ENCODE data around the genes DESI1, SMDT1 and CYP2D6.

DNA sequence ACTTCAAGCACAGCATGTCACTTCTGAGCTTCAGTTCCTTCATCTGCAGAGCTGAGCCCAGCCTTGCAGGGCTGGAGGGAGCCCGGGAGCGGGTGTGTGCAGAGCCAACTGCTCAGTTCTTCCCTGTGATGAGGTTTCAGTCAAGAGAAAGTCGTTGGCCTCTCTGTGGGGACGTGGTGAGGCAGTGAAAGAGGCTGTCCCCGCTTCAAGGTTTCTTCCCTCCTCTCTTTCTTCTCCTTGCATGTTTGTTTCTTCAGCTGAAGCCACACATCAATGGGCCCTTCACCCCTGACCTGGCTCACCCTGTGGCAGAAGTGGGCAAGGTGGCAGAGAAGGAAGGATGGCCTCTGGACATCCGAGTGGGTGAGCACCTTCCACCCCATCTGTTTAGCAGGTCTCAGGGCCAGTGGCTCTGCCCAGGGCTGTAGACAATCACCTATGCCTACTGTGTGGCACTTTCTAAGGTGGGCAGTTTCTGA is 24.3 kb downstream of the POLR3H start:
- PRO-cap, 7 experiments, result no peak in any of the 7 experiments

DNA sequence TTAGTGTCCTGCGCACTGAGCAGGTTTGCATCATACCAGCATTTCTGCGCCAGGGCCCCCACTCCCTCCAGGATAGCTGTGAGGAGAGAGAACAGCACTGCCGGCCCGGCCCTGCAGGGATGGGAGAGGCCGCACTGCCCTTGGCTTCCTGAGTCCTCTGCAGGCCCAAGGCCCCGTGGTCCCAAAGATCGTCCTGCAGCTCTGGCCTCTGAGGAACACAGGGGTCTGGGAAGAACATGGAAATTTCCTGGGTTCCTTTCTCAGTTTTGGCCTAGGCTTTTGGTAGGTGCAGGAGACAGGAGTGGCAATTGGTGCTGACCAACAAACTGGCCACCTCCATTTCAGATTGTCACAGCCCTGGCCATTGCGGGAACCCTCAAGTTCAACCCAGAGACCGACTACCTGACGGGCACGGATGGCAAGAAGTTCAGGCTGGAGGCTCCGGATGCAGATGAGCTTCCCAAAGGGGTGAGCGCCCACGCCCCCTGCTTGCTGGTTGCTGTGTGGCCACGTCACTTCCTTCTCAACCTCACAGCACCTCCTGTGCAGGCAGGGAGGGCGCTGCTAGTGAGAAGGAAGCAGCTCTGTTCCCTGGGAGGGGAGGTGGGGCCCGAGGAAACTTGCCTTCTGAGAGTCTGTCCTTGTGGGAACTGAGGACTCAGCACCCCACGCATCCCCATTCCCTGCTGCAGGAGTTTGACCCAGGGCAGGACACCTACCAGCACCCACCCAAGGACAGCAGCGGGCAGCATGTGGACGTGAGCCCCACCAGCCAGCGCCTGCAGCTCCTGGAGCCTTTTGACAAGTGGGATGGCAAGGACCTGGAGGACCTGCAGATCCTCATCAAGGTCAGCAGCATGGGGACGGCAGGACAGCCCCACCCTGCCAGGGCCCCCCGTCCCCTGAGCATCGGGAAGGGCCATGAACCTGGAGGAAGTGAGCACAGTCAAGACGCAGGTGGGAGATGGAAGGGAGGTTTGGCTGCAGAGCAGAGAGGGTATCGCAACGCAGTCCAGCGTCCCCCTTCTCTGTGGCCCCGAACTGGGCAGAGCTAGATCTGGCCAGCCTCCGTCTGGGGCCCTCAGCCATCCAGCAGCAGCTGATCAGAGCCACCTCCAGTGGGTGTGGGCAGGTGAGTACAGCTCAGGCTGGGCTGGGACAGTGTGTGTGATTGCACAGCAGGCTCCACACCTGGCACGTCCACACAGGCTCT is 19.4 kb downstream of the POLR3H start:
- PRO-cap, 7 experiments, result peak in 4 of 7 experiments; most common plus-strand start position 424 of the sequence (in 1); most common minus-strand start position 453 of the sequence (in 3)

GRCh38 chr22:41557160-41558222 is 3.3 kb upstream of the CSDC2 start:
- PRO-cap, 7 experiments, result no peak in any of the 7 experiments

DNA sequence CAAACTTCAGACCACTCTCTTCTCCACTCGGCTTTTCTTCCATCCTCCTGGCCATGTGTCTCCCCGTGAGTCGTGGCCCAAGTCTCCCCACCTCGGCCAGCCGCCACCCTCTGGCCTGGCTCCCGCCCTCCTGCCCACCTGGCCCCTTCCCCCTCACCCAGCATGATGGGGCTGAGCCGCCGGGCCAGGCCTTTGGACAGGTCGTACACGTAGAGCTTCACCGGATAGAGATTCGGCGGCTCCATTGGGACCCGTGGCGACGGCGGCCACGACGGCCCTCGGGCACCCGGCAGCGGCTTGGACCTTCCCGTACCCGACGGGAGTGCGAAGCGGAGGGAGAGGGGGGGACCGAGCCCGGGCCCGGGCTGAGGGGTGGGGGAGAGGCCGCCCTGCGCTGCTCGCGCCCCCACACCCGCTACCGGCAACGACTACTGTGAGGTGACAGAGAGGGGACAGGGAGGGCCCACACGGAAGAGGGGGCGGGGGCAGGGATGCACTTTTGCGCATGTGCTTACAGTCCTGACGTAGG is at the start of gene DESI1:
Gene DESI1, minus strand, starts transcription at position 449 of the 529 bp plus-strand sequence.
- PRO-cap, 7 experiments, result peak in 7 of 7 experiments; most common minus-strand start position 433 of the sequence (in 4)

DNA sequence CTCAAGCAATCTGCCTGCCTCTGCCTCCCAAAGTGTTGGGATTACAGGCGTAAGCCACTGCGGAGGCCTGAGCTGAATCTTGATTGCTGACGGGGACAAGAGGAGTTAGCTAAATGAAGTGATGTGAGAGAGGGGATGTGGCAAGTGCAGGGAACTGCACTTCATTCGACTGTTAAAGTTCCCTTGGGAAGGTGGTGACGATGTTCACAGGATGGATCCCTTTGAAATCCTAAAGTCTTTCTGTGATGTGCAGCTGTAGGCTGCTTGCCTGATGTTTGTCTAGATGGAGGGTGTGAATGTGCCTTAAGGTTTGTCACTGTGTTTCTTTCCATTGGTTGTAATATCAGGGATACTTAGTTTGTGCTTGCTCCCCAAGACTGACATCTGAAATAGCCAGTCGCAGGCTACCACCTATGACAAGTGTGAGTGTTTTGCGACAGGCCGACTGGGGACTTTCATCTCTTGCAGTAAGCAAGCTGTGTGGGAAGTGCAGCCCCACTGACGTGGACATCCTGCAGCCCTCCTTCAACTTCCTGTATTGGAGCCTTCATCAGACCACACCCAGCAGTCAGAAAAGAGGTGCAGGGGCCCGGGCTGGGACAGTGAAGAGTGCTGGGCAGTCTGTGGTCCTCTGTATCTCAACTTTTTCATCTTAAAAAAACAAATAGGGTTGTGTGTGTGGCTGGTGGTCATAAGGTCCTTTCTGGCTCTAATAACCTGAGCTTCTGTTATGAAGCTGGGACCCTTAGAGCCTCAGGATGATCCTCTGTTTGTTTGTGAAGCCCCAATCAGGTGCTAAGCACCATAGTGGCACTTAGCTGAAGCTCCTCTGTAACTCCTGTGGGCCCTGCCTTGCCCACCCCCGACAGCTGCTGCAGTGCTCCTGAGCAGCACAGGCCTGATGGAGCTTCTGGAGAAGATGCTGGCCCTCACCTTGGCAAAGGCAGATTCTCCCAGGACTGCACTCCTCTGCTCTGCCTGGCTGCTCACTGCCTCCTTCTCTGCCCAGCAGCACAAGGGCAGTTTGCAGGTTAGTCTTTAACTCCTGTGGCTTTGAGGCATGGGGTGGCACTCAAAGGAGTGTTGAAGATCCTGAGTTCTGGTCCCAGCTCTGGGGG is 19.3 kb upstream of the CCDC134 start:
- PRO-cap, 7 experiments, result peak in 7 of 7 experiments; most common plus-strand start position 571 of the sequence (in 7); most common minus-strand start position 277 of the sequence (in 7)

- PRO-cap, 7 experiments, result peak in 7 of 7 experiments; most common plus-strand start chr22:41832692 (in 1); most common minus-strand start chr22:41832878 (in 4)
These were observed 539 bp upstream of the SREBF2 start for GRCh38 chr22:41832076-41833056.

DNA sequence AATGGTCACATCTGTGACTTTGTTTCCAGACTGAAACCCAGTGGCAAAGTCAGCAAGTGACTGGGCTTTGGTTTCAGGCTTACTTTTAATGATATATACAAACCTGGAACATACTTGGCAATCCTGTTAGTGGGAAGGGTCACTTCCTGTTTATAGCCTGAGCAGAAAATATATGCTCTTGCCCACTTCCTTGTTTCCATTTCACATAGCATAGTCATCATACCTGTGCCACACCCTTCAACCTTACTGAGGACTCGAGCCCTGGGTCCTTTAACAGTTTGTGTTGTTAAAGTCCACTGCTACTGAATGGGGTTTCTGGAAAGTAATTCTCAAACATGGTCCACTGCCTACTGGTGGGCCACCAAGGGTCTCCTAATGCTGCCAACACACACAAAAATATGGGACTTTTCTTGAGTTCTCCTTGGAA is 23.9 kb downstream of the WBP2NL start:
- PRO-cap, 7 experiments, result no peak in any of the 7 experiments

DNA sequence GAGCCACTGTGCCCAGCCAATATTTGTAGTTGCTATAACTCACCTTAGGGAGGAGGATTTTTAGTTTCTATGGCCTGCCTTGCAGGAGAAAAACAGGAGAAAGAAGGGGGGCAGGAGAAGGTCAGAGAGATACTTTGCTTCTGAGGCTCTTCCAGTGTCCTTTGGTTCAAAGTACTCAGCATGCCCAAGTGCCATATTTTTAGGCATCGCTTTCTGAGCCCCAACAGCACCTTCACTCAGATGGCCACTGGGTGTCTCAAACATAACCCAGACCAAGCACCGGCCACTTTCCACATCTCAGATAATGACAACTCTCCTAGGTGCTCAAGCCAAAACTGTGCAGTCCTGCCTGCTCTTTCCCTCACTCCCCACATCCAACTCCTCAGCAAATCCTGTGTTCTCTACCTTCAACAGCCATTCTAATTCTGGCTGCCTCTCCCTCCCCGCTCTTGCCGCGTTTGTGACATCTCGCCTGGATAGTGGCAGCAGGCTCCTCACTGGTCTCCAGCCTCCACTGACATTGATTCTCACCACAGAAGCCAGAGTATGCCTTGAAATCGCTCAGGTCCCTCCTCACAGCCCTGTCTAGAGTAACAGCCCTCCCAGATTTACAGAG is 1.5 kb upstream of the PHETA2 start:
- PRO-cap, 7 experiments, result no peak in any of the 7 experiments

GRCh38 chr22:42079426-42080271 is at the start of gene SMDT1:
Gene SMDT1, plus strand, starts transcription at chr22:42079700.
- PRO-cap, 7 experiments, result peak in 7 of 7 experiments; most common plus-strand start chr22:42079700 (in 7); most common minus-strand start chr22:42079592 (in 7)

DNA sequence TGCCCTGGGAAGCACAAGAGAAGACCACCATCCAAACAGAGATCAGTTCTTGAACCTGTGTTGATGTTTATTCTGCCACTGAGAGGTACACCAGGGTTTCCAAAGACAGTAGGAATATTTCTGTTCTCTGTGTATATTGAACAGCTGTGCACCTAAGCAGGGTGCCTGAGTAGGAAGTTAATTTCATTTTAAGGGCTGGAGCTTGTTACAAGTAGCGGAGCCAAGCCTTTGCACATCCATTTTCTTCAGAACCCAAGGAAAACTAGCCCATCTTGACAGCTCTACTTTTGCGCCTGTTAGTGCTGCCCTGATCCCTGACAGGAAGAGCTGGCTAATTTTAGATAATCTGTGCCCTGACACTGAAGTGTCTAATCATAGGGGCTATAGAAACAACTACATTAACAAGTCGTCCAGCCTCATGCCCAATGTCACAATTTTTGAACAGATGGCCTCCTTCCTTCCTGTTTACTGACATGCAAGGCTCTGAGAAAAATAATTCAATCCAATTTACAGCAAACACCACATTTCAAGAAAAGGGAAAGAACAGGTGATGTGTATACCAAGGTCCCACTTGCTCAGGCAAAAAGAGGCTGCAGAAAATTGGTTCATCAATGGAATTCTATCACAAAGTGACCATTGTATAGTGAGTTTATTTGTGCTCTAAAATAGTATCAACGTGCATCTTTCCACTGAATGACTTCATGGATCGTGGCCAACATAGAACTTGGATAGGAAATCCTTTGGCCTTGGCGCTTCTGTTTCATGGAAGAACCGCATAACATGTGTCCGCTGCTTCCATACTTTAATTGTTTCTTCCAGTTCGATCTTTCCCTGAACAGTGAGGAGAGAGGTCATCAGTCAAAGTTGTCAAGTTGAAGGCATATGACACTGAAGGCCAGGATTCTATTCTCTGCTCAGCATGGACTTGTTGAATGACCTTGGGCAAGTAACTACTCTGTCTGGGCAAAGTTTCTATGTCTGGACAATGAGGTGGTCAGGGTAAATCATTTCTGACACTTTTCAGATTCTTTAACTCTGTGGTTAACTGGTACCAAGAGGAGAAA is 4.8 kb downstream of the NDUFA6 start:
- PRO-cap, 7 experiments, result no peak in any of the 7 experiments

DNA sequence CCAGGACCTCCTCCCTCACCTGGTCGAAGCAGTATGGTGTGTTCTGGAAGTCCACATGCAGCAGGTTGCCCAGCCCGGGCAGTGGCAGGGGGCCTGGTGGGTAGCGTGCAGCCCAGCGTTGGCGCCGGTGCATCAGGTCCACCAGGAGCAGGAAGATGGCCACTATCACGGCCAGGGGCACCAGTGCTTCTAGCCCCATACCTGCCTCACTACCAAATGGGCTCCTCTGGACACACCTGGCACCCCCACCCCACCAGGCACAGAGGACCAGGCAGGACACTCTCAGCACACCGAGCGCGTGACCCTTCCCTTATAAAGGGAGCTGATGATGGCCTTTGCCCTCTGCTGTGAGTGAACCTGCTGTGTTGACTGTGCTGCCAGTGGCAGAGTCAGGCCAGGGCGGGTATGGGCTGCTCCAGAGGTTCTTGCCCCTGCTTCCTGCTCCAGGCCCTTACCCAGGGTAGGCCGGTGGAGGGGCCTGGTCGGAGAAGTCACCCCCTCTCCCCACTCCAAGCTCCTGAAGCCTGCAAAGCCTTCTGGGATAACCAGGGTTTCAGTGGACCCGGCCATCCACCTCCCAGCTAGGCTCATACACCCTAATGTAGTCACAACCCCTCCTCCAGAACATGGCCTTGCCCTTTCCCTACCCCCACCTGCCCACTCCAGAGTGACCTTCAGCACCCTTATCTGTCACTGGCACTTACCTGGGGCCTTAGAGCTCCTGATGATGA is at the start of gene CYP2D6:
Gene CYP2D6, minus strand, starts transcription at position 218 of the 731 bp plus-strand sequence.
- PRO-cap, 7 experiments, result no peak in any of the 7 experiments

DNA sequence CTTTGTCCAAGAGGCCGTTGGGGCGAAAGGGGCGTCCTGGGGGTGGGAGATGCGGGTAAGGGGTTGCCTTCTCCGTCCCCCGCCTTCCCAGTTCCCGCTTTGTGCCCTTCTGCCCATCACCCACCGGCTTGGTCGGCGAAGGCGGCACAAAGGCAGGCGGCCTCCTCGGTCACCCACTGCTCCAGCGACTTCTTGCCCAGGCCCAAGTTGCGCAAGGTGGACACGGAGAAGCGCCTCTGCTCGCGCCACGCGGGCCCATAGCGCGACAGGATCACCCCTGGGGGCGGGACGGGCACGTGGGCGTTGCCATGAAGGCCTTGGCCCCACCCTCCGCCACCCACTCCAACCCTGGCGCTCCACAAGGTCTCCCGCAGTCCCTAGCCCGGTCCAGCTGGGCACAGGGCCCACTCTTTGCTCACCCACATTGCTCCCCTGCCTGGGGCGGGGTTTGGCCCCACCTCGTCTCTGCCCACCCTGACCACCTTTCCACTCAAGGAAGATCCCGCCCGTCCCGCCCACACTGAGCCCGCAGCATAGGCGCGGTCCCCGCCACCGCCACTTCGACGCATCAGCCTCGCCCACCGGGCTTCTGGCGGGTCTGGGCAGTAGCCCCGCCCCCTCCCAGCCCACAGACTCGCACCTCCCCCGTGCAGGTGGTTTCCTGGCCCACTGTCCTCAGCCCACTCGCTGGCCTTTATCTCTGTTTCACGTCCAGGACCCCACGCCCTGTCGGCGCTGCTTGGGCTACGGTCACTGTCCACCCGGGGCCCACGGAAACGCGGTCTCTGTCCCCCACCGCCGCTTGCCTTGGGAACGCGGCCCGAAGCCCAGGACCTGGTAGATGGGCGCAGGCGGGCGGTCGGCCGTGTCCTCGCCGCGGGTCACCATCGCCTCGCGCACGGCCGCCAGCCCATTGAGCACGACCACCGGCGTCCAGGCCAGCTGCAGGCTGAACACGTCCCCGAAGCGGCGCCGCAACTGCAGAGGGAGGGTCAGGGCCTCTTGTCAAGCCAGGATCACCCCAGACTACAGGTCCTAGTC is 12.3 kb upstream of the CYP2D6 start:
- PRO-cap, 7 experiments, result no peak in any of the 7 experiments

DNA sequence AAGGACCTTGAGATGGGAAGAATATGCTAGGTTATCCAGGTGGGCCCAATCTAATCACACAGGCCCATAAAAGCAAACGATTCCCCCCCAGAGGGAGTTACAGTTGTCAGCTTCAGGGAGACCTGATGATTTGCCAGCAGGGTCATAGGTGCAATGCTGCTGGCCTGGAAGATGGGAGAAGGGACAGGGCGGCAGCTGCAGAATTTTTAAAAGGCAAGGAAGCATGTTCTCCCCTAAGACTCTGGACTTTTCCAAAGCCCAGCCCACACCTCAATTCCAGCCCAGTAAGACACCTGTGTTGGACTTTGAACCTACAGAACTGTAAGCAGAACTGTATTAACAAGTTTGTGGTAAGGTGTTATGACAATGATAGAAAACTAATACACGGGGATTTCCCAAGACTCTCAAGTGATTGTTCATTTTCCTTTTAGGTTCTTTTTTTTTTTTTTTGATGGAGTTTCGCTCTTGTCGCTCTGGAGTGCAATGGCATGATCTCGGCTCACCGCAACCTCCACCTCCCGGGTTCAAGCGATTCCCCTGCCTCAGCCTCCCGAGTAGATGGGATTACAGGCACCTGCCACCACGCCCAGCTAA is 52.8 kb upstream of the CYP2D6 start:
- PRO-cap, 7 experiments, result peak in 2 of 7 experiments; most common plus-strand start position 454 of the sequence (in 2); most common minus-strand start position 291 of the sequence (in 1)

- PRO-cap, 7 experiments, result no peak in any of the 7 experiments
These were observed 45.6 kb upstream of the TCF20 start for GRCh38 chr22:42316100-42316395.

DNA sequence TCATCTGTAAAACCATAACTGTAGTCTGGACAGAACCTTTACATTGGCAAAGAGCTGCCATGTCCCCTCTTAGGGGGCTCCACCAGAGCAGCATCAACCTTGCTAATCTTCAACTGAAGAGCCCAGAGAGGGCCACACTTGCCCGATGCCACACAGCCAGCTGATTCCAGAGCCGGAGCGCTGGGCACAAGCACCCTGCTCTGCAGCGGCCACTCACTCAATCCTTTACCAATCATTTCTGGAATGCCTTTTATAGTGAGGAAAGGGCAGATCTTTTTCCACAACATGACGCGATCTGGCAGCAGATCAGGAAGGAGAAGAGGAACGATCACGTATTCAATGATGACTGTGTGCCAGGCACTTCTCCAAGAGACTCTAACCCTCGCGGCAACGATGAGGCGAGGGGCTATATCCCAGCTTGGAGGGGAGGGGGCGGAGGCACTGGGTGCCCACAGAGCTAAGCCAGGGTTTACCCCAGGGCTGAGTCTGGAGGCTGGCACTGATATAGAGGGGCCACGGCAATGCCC is 56.3 kb upstream of the TCF20 start:
- PRO-cap, 7 experiments, result no peak in any of the 7 experiments

GRCh38 chr22:42340538-42341790 is 70.5 kb upstream of the TCF20 start:
- PRO-cap, 7 experiments, result no peak in any of the 7 experiments

- PRO-cap, 7 experiments, result no peak in any of the 7 experiments
These were observed 7.4 kb upstream of the NFAM1 start for GRCh38 chr22:42439605-42440058.

DNA sequence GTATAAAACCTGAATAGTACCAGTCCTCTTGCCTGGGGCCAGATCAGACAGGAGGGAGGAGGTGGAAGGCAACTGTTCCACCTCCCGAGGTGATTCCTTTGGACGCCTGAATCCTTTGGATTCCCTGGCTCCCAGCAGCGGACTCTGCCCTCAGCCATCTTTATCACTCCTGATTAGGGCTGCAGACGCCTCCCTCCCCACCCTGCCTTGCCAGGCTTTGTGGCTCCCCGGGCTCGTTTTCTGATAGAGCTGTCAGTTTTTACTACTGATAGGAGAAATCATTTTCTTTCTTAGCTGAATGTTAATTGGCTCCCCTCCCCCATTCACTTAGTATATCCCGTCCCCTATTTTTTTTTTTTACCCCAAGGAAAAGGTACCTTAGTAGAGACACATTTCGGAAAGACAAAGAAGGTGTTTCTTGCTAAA is 27.5 kb upstream of the NFAM1 start:
- PRO-cap, 7 experiments, result no peak in any of the 7 experiments

- PRO-cap, 7 experiments, result no peak in any of the 7 experiments
These were observed 12.5 kb upstream of the POLDIP3 start for GRCh38 chr22:42626984-42627713.

DNA sequence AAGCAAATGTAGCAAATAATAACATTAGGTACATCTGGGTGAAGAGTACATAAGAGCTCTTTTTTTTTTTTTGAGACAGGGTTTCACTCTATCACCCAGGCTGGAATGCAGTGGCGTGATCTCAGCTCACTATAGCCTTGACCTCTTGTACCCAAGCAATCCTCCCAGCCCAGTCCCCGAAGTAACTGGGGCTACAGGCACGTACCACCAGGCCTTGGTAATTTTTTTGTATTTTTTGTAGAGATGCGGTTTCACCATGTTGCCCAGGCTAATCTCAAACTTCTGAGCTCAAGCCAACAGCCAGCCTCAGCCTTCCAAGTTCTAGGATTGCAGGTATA is 1.6 kb upstream of the ATP5MGL start:
- PRO-cap, 7 experiments, result no peak in any of the 7 experiments

All from T-cell (primary cell).